Placental pericyte (primary cell): ENCODE results near the genes TUBB8B and THOC1.

GRCh38 chr18:49331-50054 lies at the start of gene TUBB8B:
TSS of gene TUBB8B (minus strand) at chr18:49615.
- CAGE, long polyA plus RNA: no peak

GRCh38 chr18:213294-214497 lies 54.2 kb downstream of the THOC1 start:
- CAGE, long polyA plus RNA: no peak

DNA sequence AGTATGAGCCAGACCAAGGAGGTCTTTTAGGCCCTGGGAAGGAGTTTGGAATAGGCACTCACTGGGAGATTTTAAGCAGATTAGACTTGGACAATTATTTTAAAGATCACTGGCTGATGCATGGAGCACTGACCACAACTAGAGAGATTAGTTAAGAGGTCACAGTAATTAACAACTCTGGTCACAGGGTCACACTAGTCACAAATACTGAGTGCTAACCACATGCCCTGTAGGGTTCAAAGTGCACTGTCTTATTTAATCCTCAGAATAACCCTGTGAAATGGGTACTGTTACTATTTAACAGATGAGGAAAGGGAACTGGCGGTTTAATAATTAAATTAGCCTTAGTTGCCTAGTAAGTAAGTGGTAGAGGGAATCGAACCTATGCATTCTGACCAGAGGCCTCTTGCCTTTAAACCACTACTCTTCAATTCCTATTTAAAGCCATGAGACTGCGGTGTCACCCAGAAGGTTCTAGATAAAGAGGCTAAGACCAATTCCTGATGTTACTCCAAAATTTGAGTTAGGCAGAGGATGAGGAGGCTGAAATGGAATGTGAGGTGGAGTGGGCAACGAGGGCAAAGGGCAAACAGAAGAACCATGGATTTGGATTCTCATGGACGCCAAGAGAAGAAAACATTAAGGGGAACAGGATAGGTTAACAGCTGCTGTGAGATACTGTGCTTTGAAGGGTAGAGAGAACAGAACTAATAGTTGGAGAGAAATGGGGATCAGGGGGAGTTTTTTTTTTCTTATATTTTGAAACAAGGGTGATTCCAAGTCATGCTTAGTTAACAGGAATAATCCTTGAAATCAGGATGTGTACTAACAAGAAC lies 49.7 kb downstream of the THOC1 start:
- CAGE, long polyA plus RNA: no peak

- CAGE, long polyA plus RNA: no peak
These were observed at the start of gene THOC1 for GRCh38 chr18:267916-268335. TSS of gene THOC1 (minus strand) at chr18:268047.

GRCh38 chr18:362557-362872 lies 94.7 kb upstream of the THOC1 start:
- CAGE, long polyA plus RNA: no peak

DNA sequence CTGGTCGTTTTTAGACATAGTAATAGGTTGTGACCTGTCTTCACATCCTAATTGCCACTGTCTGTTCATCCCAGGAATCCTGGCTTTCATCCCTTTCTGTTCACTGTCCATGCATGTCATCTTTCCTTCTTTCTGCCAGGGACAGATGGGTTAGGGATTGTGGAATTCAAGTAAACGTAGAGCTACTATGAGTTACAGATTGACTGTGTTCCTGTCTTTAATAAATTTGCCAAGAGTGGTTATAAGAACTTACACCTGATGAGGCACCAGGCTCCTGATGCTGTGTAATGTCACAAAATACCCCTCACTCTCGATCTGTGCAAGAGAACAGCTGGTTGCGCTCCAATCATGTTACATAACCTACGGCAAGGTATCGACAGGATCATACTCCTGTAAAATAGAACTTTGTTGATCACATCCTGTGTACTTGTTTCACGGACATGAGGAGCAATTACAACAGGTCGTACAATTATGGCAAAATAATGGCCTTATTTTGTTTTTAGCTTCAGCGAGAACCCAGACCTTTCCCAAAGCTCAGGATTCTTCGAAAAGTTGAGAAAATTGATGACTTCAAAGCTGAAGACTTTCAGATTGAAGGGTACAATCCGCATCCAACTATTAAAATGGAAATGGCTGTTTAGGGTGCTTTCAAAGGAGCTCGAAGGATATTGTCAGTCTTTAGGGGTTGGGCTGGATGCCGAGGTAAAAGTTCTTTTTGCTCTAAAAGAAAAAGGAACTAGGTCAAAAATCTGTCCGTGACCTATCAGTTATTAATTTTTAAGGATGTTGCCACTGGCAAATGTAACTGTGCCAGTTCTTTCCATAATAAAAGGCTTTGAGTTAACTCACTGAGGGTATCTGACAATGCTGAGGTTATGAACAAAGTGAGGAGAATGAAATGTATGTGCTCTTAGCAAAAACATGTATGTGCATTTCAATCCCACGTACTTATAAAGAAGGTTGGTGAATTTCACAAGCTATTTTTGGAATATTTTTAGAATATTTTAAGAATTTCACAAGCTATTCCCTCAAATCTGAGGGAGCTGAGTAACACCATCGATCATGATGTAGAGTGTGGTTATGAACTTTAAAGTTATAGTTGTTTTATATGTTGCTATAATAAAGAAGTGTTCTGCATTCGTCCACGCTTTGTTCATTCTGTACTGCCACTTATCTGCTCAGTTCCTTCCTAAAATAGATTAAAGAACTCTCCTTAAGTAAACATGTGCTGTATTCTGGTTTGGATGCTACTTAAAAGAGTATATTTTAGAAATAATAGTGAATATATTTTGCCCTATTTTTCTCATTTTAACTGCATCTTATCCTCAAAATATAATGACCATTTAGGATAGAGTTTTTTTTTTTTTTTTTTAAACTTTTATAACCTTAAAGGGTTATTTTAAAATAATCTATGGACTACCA lies 15.4 kb downstream of the TYMS start:
- CAGE, long polyA plus RNA: no peak

- CAGE, long polyA plus RNA: no peak
These were observed 18.4 kb downstream of the TYMS start for GRCh38 chr18:675472-676640.

- CAGE, long polyA plus RNA: no peak
These were observed 23.9 kb downstream of the TYMS start for GRCh38 chr18:681301-681847.

GRCh38 chr18:812117-812182 lies 92 bp downstream of the YES1 start:
- CAGE, long polyA plus RNA: no peak

DNA sequence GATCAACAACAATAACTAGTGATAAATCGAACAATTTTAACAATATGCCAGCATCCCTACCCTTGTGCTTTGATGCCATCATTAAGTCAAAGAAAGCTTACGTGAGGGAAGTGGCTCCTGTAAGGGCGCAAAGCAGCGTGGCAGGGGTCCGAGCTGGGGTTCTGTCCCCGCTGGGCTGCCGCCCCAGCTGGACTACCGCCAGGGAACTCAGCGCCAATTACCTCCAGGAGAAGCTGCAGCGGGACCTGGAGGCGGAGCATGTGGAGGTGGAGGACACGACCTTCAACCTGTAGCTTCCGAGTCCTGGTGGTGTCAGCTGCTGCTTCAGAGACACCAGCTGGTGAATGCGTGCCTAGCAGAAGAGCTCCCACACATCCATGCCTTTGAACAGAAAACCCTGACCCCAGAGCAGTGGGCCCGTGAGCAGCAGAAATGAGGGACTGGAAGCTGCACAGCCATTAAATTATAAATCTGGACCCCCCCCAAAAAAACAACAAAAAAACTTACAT lies 20.0 kb upstream of the YES1 start:
- CAGE, long polyA plus RNA: no peak

DNA sequence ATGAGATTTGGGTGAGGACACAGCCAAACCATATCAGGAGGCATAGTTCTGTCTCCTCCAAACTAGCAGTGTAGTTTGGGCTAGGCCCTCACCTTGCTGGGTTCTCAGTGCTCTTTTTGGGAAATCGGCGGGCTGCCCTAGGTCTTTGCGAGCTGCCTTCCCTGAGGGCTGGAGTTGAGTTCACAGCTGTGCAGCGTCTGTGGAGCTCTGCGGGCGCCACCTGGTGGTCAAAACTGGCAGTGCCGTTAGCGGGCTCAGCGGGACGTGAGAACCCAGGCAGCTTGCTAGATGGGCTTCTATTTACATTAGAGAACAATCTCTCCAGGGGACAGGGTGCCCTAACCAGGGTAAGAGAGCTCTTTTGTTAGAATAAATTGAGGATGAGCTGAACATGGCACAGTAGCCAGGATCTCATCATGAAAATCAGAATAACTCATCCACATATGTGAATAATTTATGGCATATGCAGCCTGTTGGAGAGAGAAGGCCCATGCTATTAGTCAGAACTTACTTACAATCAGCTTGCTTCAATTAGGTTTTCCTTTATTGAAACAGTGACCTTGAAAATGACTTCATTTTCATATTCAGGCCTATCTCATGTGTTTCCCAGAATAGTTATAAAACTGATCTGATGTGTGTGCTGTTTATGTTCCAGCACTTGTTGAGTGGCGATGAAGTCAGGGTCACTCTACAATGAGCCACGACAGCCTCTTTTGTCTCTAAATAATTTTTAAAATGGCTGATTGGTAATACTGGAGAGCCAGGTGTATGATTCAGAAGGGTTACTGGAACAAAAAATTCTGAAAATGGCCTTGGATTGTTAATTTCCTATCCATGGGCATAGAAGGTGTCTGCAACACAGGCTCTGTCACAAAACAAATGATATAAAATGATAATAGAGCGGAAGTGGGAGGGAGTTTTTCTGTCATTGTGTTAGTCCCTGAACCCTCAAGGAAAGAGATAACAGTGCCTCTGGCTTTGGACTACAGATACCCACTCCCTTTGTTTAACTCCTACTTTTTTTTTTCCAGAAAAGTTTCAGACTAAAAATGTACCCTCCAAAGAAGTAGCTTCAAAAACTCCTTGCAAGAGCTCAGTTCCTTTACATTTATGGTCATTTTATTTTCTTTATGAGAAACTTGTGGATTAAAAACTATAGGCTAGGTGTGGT lies 27.6 kb upstream of the YES1 start:
- CAGE, long polyA plus RNA: no peak

- CAGE, long polyA plus RNA: no peak
These were observed 2.0 kb downstream of the ADCYAP1 start for GRCh38 chr18:906591-907135.

DNA sequence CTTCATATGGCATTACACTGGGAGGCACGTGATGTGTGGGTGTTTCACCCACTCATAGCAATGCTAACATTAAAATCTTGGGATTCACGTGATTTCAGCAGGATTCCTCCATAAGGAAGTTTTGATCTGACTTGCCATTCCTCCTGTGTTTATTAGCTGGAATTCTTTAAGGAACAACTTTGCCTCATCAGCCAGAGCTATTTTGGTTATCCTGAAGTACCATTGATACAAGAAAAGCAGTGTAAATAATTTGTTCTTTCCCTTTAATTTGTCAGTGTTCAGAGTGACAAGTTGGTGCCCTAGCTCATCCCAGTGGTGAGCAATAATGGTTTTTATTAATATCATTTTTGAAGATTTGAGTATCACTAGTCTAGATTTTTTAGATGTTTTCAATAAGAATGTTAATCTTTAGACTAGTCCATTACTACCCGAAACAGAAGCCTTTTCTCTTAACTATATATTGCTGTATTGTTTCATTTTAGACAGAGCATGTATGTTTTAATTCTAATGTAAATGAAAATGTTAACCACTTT lies 9.2 kb downstream of the SMCHD1 start:
- CAGE, long polyA plus RNA: no peak

GRCh38 chr18:2696066-2696977 lies 40.8 kb downstream of the SMCHD1 start:
- CAGE, long polyA plus RNA: no peak

GRCh38 chr18:2718868-2719347 lies 63.4 kb downstream of the SMCHD1 start:
- CAGE, long polyA plus RNA: no peak

DNA sequence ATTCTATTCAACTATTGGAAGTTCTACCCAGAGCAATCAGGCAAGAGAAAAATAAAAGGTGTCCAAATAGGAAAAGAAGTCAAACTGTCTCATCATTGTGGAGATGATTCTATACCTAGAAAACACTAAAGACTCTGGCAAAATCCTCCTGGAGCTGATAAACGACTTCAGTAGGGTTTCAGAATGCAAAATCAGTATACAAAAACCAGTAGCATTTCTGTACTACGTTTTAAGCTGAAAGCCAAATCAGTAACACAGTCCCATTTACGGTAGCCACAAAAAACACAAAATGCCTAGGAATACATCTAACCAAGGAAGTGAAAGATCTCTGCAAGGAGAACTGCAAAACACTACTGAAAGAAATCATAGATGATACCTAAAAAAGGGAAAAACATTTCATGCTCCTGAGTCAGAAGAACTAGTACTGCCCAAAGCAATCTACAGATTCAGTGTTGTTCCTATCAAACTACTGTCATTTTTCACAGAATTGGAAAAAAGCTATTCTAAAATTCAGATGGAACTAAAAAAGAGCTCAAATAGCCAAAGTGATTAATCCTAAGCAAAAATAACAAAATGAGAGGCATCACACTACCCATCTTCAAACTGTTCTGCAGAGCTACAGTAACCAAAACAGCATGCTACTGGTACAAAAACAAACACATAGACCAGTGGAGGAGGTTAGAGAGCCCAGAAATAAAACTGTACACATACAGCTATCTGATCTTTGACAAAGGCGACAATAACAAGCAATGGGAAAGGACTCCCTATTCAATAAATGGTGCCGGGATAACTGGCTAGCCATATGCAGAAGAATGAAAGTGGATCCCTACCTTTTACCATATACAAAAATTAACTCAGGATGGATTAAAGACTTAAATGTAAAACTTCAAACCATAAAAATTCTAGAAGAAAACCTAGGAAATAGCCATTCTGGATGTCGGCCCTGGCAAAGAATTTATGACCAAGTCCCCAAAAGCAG lies 80.2 kb downstream of the SMCHD1 start:
- CAGE, long polyA plus RNA: no peak

GRCh38 chr18:2845981-2846829 lies 601 bp upstream of the EMILIN2 start:
- CAGE, long polyA plus RNA: no peak

DNA sequence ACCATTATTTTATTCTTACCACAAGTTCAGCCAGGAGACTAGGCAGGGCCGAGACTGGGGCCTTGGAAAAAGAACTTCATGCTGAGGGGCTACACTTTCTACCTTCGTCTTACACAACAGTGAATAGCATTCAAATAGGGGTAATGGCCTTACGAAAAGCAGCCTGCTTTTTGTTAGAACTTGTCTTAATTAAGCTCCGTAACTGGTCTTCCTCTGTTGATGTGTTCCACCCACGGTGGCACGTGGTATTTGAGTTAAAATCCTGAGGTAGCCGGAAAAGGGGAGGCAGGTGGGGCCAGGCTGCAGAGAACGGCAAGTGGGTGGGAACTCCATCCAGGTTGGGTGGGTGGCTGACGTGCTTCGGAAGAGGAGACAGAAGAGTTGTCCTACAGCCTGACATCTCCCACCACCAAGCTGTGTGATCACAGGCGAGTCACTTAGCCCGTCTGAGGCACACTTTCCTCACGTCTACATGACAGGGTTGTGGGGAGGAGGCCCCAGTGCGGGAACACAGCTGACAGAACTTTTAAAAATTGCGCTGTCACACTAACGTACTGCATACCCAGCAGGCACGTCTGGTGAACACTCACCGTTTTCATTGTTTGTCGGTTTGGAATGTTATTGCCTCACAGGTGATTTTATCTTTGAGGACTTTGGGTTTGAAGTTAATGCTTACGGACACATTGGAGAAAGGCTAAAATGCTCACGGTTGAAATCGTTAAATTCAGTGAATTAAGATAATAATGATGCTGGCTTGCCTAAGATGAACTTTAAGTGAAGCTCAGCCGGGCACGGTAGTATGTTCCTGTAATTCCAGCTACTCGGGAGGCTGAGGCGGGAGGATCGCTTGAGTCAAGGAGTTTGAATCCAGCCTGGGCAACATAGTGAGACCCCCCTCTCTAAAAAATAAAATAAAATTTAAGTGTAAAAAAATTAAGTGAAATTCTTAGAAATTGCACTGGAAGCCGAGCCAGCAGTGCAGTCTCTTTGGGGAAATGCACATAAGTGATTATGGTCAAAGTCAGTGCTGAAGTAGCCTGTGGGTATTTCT lies 8.8 kb downstream of the EMILIN2 start:
- CAGE, long polyA plus RNA: no peak

DNA sequence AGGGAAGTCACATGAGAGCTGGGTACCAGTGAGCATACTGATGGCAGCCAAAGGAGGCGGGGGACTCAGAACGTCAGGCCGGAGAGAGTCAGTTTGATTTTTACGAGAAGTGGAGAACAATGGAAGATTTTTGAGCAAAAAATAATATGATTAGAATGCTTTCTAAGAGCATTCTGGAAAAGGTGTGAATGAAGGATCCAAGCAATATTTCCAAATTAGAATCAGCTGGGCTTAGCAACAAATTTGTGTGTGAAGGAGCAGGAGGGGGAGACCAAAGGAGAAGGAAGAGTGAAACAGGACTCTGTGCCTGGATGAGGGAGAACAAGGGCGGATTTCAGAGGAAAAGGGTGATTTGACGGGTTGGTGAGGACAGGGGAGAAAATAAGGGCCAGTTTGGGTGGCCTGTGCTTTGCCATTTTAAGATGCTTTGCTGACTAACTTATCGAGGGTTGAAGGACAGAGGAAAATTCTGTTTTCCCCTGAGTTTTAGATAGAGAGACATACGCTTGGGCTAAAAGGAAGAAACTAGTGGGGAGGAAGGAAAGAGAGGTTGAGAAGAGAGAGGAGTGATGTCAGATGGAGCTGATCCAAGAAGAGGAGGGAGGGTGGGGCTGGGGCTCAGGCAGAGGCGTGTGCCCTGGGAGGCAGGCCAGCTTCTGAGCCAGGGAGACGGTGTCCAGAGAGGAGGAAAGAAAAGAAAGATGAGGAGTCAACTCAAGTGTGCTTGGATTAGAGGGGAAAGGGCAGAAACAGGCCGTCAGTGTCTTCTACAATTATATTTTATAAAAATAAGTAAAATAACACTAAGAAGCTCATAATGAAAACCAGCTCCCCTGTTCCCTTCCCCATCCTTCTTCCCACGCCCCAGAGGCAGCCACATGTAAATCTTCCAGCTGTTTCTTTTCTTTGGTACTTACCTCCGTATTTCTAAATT lies 56.0 kb downstream of the EMILIN2 start:
- CAGE, long polyA plus RNA: no peak

- CAGE, long polyA plus RNA: no peak
These were observed 59.0 kb downstream of the EMILIN2 start for GRCh38 chr18:2905782-2906306.